Endometrial microvascular endothelial cells (primary cell): ENCODE results near the gene ACKR3.

- RAMPAGE, long total RNA: no peak
Measured at GRCh38 chr2:236569293-236570382, at the start of gene ACKR3. TSS of gene ACKR3 (plus strand) at chr2:236569825.

DNA sequence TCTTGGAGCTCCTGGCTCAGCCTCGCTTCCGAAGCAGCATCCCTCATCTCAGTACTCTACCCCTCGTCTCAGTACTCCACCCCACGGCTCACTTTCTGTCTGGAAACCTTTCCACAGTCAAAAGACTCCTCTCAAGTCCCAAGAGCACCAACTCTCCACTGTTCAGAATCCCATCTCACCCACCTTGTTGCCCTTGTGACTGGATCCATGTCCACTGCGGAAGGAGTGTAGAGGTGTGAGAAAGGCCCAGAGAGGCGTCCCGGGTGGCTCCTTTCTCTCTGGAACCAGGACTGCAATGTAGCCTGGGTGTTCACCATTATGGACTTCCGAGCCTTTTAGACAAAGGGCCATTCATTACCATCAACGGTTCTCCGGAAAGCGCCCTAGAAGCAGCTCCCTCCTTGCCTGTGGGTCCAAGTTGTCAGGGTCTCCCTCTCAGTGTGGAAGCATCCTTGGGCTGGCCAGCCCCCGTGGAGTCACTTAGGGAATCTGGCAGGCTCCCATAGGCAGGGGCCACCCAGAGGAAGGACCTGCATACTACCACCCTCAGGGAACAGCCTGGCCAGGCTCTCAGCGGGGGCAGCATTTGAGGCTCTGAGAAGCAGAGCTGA is 56.6 kb downstream of the ACKR3 start:
- RAMPAGE, long total RNA: no peak

DNA sequence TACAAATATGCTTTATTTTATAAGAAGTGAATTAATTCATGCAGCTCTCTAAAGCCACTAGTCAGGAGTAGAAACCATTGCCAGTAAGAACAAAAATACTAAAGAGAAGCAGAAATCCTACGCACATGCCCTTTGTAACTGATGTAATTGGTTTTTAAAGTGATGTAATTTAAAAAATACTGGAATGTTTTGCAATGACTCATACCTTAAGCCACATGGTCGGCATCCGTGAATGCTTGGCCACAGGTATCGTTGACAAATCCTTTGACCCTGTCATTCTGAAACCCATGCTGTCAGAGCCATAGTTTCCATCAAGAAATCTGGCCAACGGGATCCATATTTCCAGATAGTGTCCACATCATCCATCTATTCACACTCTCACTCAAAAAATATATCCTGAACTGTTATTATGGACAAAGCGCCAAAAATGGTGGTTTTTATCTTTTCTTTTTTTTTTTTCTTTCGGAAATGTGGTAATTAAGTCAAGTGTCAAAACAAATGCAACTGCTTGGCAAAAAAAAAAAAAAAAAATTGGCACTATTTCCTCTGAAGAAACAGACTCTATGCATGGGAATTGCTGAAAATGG is 213.4 kb downstream of the ACKR3 start:
- RAMPAGE, long total RNA: no peak

DNA sequence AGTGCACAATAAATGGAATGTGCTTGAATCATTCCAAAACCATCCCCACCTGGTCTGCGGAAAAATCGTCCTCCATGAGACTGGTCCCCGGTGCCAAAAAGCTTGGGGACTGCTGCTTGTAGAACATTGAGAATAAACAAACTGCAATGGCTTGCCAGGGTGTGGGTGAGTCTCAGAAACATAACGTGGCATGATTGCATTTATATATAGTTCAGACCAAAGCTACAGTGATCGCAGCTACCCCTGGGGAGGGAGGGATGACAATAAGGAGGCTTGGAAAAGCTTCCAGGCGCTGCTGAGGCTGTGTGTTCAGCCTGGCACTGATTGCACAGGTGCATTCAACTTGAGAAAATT is 133.1 kb upstream of the COPS8 start:
- RAMPAGE, long total RNA: no peak

- RAMPAGE, long total RNA: no peak
Measured at GRCh38 chr2:236967904-236968567, 117.7 kb upstream of the COPS8 start.

DNA sequence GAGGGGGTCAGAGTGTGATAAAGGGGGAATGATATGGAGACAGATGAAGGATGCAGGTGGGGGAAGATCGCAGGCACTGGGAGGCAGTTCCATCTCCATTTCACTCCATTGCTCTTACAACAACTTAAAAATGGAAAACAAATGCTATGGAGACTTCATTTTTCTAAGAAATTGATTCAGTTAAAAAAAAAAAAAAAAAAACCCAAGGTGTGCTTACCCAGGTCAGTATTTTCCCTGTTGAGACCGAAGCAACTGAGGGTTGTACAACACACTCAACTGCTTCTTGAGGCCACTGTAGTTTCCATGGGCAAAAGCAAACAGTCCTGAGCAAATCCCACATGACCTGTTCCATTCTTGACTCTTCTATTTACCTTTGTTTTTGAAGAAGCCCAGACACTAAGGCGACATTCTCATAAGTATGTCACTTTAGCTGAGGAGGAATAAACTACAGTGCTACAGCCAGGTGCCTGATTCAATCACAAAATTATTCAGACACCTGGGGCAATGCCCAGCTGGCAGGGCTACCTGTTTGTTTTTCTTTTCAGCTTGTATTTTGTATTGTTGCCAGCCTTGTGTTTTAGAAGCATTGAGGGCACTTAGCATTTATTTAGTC is 99.3 kb upstream of the COPS8 start:
- RAMPAGE, long total RNA: no peak

DNA sequence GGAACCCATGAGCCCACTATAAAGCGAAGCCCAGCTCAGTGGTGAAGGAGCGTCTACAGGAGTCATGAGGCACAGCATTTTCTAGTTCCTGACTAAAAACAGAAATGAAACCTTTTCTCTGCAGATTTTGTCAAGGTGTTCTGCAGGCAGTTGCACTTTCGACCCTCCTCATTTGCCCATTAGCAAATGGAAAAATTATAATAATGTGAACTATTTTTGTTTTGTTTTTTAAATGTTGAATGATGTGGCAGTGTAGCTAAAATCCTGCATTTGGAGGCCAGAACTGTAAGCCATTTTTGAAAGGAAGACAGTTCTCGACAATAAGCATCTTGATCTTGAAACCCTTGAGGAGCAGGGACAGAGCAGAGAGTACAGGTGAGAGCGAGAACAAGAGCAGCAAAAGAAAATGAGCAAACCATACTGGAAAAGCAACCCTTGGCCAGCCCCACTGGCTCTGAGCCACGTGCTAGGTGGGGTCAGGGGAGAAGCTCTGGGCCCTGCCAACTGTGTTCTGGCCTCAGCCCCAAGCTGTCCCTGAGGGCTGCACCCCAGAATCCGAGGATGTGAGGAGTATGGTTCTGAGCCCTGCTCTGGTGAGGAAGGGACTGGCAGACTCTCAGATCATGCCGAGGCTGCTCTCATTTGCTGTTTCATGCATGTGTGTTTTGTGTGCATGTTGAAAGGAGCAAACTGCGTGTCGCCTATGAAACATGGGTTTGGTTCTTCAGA is 26.3 kb upstream of the COPS8 start:
- RAMPAGE, long total RNA: no peak

GRCh38 chr2:237100746-237101489 is 15.2 kb downstream of the COPS8 start:
- RAMPAGE, long total RNA: no peak

GRCh38 chr2:237164454-237165150 is 78.9 kb downstream of the COPS8 start:
- RAMPAGE, long total RNA: no peak

DNA sequence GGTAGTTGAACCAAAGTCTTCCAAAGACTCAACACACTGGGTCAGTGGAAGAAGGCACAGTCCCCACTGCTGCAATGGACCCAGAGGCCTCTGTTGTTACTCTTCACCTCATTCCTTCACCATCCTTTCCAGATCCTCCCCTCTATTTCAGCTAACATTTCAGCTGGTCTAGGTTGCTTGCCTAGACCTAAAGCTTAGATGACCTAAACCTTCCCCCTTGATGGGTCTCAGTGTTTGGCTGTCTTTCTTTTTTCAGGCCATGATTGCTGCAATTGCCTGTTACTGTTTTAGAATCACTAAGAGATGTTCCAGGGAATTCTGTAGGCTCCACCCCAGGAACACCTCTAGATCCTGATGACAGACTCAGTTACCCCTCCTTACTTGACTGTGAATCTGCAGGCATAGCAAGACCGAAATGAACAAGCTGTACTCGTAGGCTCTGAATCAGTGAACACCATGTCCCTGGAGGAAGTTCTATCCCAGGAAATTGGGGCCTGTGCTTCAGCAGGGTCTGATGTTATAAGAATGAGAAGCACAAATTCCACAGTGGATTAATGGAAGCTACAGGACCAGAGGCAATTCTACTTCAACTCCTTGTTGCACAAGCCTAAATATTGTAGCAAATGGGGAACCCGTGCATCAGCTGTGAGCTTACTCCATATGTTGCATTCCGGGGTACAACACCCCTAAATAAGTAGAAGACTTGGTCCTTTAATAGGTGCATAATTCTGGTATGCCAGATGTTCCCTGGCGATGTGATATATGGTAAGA is 148.6 kb downstream of the COPS8 start:
- RAMPAGE, long total RNA: no peak

GRCh38 chr2:237364255-237364564 is 49.8 kb downstream of the COL6A3 start:
- RAMPAGE, long total RNA: no peak

- RAMPAGE, long total RNA: no peak
Measured at GRCh38 chr2:237384903-237385624, 28.9 kb downstream of the COL6A3 start.

GRCh38 chr2:237403031-237403391 is 11.0 kb downstream of the COL6A3 start:
- RAMPAGE, long total RNA: no peak

DNA sequence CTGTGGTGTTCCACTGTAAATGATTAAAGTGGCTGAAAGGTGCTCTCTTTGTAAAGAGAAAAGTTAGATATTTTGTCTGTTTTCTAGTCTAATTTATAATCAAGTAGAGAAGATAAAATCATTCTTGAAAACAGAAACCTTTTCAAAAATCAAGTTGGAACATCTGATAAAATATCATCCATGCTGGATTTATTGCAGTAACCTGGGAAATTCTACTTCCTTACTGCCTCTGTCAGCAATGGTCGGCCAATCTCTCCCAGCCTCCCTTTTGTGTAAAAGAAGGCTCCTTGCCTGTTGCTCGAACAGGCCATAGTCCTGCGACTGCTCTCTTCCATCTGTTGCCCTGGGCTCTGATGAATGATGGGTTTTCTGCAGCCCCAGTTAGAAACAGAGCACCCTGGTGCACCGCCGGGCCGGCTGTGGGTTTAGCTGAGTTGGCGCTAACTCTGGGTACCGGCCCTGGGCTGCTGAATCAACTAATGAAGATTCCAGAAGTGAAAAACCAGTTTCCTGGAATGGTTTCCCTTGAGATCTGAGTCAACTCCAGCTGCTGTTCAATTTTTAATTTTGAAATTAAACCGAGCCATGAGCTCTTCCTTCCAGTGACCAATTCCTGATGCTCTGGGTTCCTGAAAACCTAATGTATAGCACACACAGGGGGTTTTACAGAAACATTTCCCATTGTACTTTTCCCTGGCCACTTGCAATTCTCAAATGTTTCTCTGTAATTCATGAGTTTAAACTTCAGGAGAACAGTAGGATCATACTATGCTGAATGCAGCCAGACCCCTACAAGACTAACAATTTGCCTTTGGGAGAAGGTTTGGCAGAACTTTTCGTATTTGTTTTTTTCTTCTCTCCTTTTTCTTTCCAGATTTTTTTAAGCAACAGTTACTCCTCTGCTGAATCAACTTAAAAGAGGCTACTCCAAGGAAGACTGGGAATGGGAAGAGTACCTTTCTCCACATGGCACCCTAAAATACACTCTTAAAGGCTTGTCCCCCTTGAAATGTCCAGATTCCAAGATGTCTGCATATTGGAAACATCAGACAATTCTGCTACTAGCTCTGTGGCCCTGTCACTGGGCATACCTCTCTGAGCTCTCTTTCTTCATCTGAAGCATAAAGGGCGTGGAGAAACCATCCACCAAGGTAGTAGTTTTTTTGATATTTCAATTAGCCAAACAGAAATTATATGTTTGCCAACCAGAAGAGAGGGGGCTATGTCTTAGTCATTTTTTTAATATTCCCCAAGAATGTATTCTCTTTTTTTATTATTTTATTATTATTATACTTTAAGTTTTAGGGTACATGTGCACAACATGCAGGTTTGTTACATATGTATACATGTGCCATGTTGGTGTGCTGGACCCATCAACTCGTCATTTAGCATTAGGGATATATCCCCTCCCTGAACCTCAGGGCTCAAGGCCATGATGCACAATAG is 5.4 kb downstream of the COL6A3 start:
- RAMPAGE, long total RNA: no peak

DNA sequence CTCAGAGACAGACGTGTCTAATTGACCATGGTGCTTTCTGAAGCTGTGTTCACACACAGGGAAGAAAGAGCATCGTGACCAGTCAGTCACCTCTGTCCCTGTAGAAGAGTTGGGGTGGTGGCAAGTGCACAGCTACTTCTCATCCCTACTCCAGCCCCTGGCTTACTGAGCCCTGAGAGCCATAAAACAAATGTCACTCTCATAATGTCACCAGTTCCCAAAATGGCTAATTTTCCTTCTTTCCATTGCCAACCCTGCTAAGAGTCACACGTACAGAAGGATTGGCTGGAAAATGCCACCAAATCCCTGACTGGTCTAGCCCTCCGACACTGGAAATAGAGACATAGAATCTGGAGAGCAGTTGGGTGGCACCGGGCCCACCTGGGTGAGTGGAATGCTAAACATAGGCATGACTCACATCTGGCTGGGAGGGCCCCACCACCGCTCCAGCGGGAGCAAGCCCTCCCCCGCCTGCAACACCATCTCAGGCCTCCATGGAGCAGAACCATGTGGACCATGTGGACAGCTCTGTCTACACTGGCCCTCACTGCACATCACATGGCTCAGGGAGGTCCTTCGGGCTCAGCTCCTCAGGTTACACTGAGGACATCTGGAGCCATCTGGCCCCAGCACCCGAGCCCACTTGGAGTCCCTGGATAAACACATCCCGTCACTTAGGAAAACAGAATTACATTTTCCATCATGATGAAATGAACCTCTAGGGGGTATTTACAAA is 31.0 kb upstream of the MLPH start:
- RAMPAGE, long total RNA: no peak

GRCh38 chr2:237483316-237483852 is 3.7 kb upstream of the MLPH start:
- RAMPAGE, long total RNA: no peak

- RAMPAGE, long total RNA: no peak
Measured at GRCh38 chr2:237485055-237485776, 1.8 kb upstream of the MLPH start.

DNA sequence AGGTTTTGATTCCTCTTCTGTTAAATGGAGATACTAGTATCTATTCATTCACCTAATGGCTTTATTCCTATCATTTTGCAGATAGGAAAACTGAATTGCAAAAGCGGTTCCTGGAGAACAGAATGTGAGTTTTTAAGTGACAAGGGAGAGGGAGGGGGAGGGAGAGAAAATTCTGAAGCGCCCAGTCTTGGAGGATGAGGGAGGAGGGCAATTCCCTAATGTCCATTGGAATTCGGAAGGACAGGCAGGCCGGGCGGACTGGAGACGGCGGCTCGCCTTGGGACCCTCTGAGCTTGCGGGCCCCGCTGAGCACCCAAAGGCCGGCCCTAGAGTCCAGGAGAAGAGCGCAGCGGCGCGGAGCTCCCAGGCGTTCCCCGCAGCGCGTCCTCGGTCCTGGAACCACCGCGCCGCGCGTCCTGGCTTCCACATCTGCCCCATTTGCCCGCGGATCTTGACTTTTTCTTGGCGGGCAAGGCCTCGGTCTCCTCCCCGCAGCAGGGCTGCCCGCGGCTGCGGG is 807 bp upstream of the MLPH start:
- RAMPAGE, long total RNA: no peak

GRCh38 chr2:237496999-237497403 is 9.9 kb downstream of the MLPH start:
- RAMPAGE, long total RNA: no peak

- RAMPAGE, long total RNA: no peak
Measured at GRCh38 chr2:237537592-237538249, 28.7 kb upstream of the PRLH start.